ENCODE results near the genes UBL7 and RPP25.

GRCh38 chr15:74428795-74429489 lies 4.8 kb downstream of the SEMA7A start:
- RAMPAGE, long total RNA = no peak
- RRBS = no CpG with 5 or more reads among the region's 8 CpGs
PRO-cap:
- standard = no peak
- CoPRO, capped RNA only, 2 experiments = no peak in any of the 2 experiments
- CoPRO, capped and uncapped RNA, 2 experiments = no peak in any of the 2 experiments
- CoPRO, uncapped RNA only, 2 experiments = no peak in any of the 2 experiments
CAGE:
- cytosol, long polyA plus RNA = no peak
- long polyA plus RNA = no peak
- nucleolus, long total RNA = no peak
- nucleus, long polyA plus RNA = no peak

GRCh38 chr15:74461009-74461922 lies at the start of gene UBL7:
Gene UBL7 (minus strand): TSS chr15:74461160.
- RAMPAGE, long total RNA = start-site peak on the minus strand at chr15:74461118-74461155, 342 and 68 reads in 2 replicates; start-site peak on the plus strand at chr15:74461278-74461314, 115 and 53 reads in 2 replicates
- RRBS = 6% methylated on average over 2 of the region's 53 CpGs
PRO-cap:
- standard = bidirectional peak, plus-strand start at chr15:74461314, minus-strand start at chr15:74461136; bidirectional peak, plus-strand start at chr15:74461538, minus-strand start at chr15:74461580
- CoPRO, capped RNA only, 2 experiments = peak in 2 of 2 experiments; most common plus-strand start chr15:74461314 (in 2); most common minus-strand start chr15:74461136 (in 2)
- CoPRO, capped and uncapped RNA, 2 experiments = peak in 2 of 2 experiments; most common plus-strand start chr15:74461314 (in 2); most common minus-strand start chr15:74461136 (in 2)
- CoPRO, uncapped RNA only, 2 experiments = peak in 1 of 2 experiments; most common plus-strand start chr15:74461538 (in 1); most common minus-strand start chr15:74461333 (in 1)
CAGE:
- cytosol, long polyA plus RNA = start-site peak on the minus strand at chr15:74461118-74461169, 692 and 625 reads in 2 replicates; start-site peak on the plus strand at chr15:74461305-74461342, 135 and 82 reads in 2 replicates
- long polyA plus RNA = start-site peak on the minus strand at chr15:74461094-74461161, 477 and 622 reads in 2 replicates; start-site peak on the plus strand at chr15:74461292-74461342, 160 and 75 reads in 2 replicates
- nucleolus, long total RNA = no peak
- nucleus, long polyA plus RNA = start-site peak on the minus strand at chr15:74461118-74461161, 257 and 444 reads in 2 replicates; start-site peak on the plus strand at chr15:74461304-74461342, 143 and 142 reads in 2 replicates

- RAMPAGE, long total RNA = no peak
- RRBS = no CpG with 5 or more reads among the region's 6 CpGs
PRO-cap:
- standard = no peak
- CoPRO, capped RNA only, 2 experiments = no peak in any of the 2 experiments
- CoPRO, capped and uncapped RNA, 2 experiments = no peak in any of the 2 experiments
- CoPRO, uncapped RNA only, 2 experiments = no peak in any of the 2 experiments
CAGE:
- cytosol, long polyA plus RNA = no peak
- long polyA plus RNA = no peak
- nucleolus, long total RNA = no peak
- nucleus, long polyA plus RNA = no peak
Measured at GRCh38 chr15:74489828-74490552, 29.0 kb upstream of the UBL7 start.

GRCh38 chr15:74594603-74595022 lies 21.0 kb upstream of the CLK3 start:
- RAMPAGE, long total RNA = no peak
- RRBS = no CpG with 5 or more reads among the region's 1 CpG
PRO-cap:
- standard = no peak
- CoPRO, capped RNA only, 2 experiments = no peak in any of the 2 experiments
- CoPRO, capped and uncapped RNA, 2 experiments = no peak in any of the 2 experiments
- CoPRO, uncapped RNA only, 2 experiments = no peak in any of the 2 experiments
CAGE:
- cytosol, long polyA plus RNA = no peak
- long polyA plus RNA = no peak
- nucleolus, long total RNA = no peak
- nucleus, long polyA plus RNA = no peak

DNA sequence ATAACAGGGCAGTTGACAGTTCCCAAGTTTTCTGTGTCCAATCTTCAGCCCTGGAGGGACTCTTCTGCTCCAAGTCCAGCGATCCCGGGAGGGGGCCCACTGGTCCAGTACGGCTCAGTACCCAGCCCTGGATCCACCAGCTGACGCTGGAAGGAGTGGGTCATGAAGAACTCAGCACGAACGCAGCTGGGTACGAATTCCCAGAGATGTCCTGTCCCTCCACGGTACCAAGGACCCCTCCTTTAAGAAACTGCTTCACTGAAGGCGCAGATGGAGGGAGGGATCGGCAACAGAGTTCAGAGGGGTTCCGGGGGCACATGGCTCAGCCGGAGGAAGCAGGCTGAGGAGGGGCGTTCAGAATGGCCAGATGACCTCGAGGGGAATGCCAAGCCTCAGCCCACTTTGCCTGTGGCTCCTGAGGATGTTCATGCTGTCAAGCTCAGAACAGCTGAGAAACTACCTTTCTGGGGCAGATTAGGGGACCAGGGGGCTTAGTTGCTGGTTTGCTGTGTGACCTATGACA lies 16.4 kb upstream of the CLK3 start:
- RAMPAGE, long total RNA = no peak
- RRBS = no CpG with 5 or more reads among the region's 14 CpGs
PRO-cap:
- standard = no peak
- CoPRO, capped RNA only, 2 experiments = no peak in any of the 2 experiments
- CoPRO, capped and uncapped RNA, 2 experiments = no peak in any of the 2 experiments
- CoPRO, uncapped RNA only, 2 experiments = no peak in any of the 2 experiments
CAGE:
- cytosol, long polyA plus RNA = no peak
- long polyA plus RNA = no peak
- nucleolus, long total RNA = no peak
- nucleus, long polyA plus RNA = no peak

- RAMPAGE, long total RNA = no peak
- RRBS = no CpG with 5 or more reads among the region's 3 CpGs
PRO-cap:
- standard = no peak
- CoPRO, capped RNA only, 2 experiments = no peak in any of the 2 experiments
- CoPRO, capped and uncapped RNA, 2 experiments = no peak in any of the 2 experiments
- CoPRO, uncapped RNA only, 2 experiments = no peak in any of the 2 experiments
CAGE:
- cytosol, long polyA plus RNA = no peak
- long polyA plus RNA = no peak
- nucleolus, long total RNA = no peak
- nucleus, long polyA plus RNA = no peak
Measured at GRCh38 chr15:74617505-74617951, 1.9 kb downstream of the CLK3 start.

DNA sequence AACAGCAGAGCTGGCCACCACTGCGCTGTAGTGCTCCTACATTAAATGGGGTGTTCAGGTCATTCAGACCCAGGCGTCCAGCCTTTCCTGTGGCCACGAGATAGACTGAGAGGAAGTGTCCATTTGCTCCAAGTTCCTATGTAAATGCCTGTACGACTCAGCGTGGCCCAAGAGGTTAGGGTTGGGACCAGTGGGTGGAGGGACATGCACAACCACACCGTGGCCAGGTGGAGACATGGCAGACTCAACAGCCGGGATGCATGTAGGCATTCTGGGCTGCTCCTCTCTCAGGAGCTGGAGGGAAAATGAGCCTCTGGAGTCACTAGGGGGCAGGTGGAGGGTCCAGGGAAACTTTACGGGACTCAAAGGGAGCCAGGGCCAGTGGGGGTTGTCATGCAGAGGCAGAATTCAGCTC lies 7.8 kb downstream of the CLK3 start:
- RAMPAGE, long total RNA = no peak
- RRBS = no CpG with 5 or more reads among the region's 8 CpGs
PRO-cap:
- standard = no peak
- CoPRO, capped RNA only, 2 experiments = no peak in any of the 2 experiments
- CoPRO, capped and uncapped RNA, 2 experiments = no peak in any of the 2 experiments
- CoPRO, uncapped RNA only, 2 experiments = no peak in any of the 2 experiments
CAGE:
- cytosol, long polyA plus RNA = no peak
- long polyA plus RNA = no peak
- nucleolus, long total RNA = no peak
- nucleus, long polyA plus RNA = no peak

DNA sequence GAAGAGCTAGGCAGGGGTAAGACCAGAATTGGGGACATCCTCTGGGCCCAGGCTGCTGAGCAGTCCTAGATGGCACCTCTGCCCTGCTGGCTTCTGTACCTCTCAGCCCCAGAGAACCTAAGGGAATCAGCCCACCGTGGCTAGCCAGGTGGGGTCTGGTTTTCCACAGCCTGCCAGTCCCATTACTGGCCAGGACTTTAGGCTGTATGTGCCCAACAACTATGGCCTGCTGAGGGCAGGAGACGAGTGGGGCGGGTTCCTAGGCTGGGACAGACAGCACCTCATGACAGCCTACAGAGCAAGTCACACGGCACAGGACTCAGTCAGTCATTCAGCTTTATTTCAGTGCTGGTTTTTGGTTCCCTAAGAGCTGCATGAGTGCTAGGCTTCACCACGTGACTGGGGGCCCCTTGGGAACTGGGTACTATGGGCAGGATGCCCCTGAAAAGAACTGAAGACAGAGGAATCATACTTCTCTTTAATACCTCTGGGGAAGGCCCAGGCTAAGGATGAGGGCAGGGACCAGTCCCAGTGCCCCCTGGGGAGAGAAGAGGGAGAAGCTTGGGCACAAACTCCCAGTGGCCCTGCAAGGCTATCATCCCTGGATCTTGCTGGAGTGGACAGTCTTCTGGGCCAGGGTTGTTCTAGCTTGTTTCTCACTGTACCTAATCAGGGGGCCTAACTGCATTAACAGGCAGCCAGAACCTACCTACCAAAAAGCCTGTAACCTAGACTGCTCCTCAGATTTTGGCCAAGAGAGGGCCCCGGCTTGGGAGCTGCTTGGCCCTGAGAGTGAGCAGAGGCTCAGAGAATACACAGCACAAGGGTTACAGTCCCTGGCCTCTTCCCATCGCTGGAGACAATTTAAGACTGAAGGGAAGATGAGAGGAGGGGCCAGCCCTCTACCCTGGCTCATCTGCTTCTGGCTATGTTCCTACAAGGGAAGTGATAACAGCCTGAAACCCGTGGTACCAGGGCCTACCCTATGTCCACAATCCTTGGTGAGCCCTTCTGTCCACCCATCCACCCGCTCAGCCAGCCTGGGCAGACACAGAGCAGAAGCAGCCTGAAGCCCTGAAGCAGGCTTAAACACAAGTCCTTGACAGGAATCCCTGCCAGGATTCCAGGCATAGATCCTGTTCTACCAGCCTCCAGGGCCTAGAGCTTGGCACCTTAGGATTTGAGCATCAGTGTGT lies 15.0 kb downstream of the CLK3 start:
- RAMPAGE, long total RNA = no peak
- RRBS = no CpG with 5 or more reads among the region's 9 CpGs
PRO-cap:
- standard = no peak
- CoPRO, capped RNA only, 2 experiments = no peak in any of the 2 experiments
- CoPRO, capped and uncapped RNA, 2 experiments = no peak in any of the 2 experiments
- CoPRO, uncapped RNA only, 2 experiments = peak in 2 of 2 experiments; most common plus-strand start position 340 of the sequence (in 1); most common minus-strand start position 119 of the sequence (in 1)
CAGE:
- cytosol, long polyA plus RNA = no peak
- long polyA plus RNA = no peak
- nucleolus, long total RNA = no peak
- nucleus, long polyA plus RNA = no peak

DNA sequence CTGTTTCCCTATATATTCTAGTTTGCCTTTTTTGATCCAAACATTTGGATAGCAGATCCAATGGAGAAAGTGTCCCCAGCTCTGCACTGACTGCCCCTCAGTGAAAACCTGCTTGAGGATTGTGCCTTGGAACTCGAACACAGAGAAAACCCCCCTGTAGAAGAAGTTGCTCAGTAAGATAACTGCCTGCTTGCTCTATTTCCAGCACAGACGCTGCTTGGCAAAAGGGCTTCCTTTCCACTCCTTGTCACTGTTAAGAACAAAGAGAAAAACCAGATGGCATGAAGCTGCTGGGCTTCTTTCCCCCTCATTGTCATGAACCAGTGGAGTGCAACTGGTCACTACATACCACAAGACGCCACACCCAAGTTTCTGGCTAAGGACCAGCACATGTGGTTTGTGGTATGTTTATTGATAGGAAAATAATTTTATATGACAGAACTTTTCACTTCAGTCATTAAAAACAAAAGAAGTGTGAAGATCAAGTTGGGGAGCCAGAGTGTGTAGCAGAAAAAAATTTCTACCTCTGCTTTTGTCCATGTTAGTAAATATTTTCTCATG lies 37.7 kb downstream of the CLK3 start:
- RAMPAGE, long total RNA = no peak
- RRBS = no CpG with 5 or more reads among the region's 3 CpGs
PRO-cap:
- standard = no peak
- CoPRO, capped RNA only, 2 experiments = no peak in any of the 2 experiments
- CoPRO, capped and uncapped RNA, 2 experiments = no peak in any of the 2 experiments
- CoPRO, uncapped RNA only, 2 experiments = no peak in any of the 2 experiments
CAGE:
- cytosol, long polyA plus RNA = no peak
- long polyA plus RNA = no peak
- nucleolus, long total RNA = no peak
- nucleus, long polyA plus RNA = no peak

DNA sequence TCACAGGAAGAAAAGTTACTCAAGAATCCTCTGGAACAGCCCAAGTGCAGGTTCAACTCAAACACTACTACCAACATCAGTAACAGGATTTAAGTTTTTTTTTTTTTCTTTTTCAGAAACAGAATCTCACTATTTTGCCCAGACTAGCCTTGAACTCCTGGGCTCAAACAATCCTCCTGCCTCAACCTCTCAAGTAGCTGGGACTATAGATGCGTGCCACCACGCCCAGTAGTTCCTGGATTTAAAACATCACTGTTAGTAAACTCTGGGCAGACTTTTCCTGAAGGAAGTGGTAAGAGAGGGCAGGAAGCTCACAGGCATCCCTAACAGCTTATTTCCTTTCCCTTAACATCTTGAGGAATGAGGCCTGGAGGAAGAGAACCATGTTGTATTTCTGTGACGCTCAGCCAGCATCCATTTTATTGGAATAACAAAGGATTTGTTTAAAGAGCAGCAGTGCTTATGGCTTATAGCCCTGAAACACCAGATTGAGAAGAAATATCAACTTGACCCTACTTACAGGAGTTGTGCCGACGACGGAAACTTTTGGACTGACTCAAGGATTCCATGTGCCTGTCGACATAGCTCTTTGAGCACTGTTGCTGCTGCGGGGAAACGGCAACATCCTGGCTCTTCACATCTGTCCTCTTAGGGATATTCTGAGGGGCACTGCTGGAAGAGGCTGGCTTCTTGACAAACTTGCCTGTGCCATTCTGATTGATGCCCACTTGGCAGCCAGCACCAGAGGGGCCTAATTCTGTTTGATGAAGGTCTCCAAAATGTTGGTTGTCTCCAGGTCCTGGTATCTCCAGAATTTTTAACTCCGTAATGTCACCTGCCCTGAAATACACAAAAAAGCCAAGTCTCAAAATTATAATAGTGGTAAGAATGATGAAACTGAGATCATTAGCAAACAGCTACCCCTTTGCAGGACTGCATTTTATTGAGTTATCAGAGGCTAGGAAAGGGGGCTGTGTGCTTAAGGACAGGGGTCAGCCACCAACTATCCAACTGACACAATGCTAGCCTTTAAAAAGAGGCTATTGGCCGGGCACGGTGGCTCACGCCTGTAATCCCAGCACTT lies 24.5 kb downstream of the EDC3 start:
- RAMPAGE, long total RNA = no peak
- RRBS = no CpG with 5 or more reads among the region's 13 CpGs
PRO-cap:
- standard = no peak
- CoPRO, capped RNA only, 2 experiments = no peak in any of the 2 experiments
- CoPRO, capped and uncapped RNA, 2 experiments = no peak in any of the 2 experiments
- CoPRO, uncapped RNA only, 2 experiments = no peak in any of the 2 experiments
CAGE:
- cytosol, long polyA plus RNA = no peak
- long polyA plus RNA = no peak
- nucleolus, long total RNA = no peak
- nucleus, long polyA plus RNA = no peak

- RAMPAGE, long total RNA = no peak
- RRBS = no CpG with 5 or more reads among the region's 6 CpGs
PRO-cap:
- standard = no peak
- CoPRO, capped RNA only, 2 experiments = no peak in any of the 2 experiments
- CoPRO, capped and uncapped RNA, 2 experiments = no peak in any of the 2 experiments
- CoPRO, uncapped RNA only, 2 experiments = no peak in any of the 2 experiments
CAGE:
- cytosol, long polyA plus RNA = no peak
- long polyA plus RNA = no peak
- nucleolus, long total RNA = no peak
- nucleus, long polyA plus RNA = no peak
Measured at GRCh38 chr15:74779852-74780382, 2.0 kb upstream of the CSK start.

DNA sequence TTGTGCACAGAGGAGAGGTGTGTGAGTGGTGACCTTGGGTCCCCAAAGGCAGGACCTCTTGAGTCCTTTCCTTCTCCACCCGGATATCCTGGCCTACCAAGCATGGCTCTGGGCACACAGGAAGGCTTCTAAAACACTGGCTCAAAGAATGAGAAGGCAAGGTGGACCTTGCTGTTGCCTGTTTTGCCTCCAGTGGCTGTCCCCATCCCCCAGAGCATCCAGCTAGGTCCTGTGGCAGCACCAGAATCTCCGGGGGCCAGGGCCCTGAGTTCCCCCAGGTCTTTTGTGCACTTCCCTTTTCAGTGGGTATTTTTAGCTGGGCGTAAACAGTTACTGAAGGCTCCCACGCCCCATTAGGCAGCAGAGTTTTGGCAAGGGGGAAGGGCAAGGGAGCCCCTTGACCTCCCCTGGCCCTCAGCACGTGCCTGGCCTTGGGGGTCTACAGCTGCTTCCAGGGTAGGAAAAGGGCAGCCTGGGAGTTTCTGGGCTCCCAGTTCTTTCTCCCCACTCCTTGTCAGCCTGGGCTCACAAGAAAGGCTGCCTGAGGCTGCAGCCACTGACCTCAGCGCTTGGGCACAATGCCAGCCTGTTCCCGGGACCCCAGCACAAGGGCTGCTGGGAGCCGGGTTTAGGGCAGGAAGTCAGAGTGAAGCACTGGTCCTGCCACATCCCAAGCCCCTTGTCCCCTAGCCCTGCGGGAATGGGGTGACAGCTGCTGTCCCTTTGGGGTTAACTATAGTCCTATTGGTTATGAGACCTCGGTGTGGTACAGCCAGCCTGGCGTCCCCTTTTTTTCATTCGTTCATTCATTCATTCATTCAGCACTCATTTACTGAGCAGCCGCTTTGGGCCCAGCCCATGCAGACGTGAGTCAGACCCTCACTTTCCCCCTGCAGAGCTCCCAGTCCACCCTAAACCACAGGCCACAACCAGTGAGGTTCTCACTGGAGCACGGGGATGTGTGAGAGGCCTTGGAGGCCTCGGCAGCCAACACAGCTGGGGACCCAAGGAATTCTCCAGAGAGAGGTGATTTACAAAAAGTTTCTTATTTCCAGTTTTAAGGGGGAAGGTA lies 8.4 kb downstream of the CSK start:
- RAMPAGE, long total RNA = no peak
- RRBS = no CpG with 5 or more reads among the region's 16 CpGs
PRO-cap:
- standard = no peak
- CoPRO, capped RNA only, 2 experiments = no peak in any of the 2 experiments
- CoPRO, capped and uncapped RNA, 2 experiments = no peak in any of the 2 experiments
- CoPRO, uncapped RNA only, 2 experiments = peak in 1 of 2 experiments; most common plus-strand start position 736 of the sequence (in 1)
CAGE:
- cytosol, long polyA plus RNA = no peak
- long polyA plus RNA = no peak
- nucleolus, long total RNA = no peak
- nucleus, long polyA plus RNA = no peak

- RAMPAGE, long total RNA = no peak
- RRBS = no CpG with 5 or more reads among the region's 35 CpGs
PRO-cap:
- standard = no peak
- CoPRO, capped RNA only, 2 experiments = no peak in any of the 2 experiments
- CoPRO, capped and uncapped RNA, 2 experiments = peak in 1 of 2 experiments; most common plus-strand start chr15:74800292 (in 1)
- CoPRO, uncapped RNA only, 2 experiments = peak in 1 of 2 experiments; most common plus-strand start chr15:74800454 (in 1)
CAGE:
- cytosol, long polyA plus RNA = no peak
- long polyA plus RNA = no peak
- nucleolus, long total RNA = no peak
- nucleus, long polyA plus RNA = no peak
Measured at GRCh38 chr15:74800064-74801315, 12.1 kb upstream of the LMAN1L start.

DNA sequence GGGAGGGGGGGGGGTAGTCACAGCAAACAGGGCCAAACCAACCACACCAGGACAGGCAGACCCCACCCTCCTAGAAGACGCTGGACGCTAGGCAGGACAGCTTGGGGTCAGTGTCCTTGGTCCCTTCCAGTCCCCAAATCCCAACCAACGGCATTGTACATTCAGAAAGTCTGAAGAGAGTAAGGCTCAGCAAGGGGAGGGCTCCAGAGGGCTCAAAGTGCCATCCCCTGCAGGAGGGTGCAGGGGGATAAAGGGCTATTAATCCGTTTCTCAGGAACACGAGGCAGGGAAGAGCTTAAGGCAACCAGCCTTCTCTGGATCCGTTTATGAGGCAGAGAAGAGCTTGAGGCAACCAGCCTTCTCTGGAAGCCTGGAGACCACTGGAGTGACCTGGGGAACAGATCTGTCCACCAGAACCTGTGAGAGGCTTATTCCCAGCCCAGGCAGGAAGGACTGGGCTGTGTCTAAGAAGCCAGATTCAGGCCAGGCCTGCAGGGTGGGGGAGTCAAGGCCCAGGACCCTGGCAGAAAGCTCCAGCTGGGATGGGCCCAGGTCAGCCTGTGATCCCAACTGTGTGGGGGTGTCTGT lies 1.3 kb upstream of the ULK3 start:
- RAMPAGE, long total RNA = no peak
- RRBS = no CpG with 5 or more reads among the region's 6 CpGs
PRO-cap:
- standard = no peak
- CoPRO, capped RNA only, 2 experiments = no peak in any of the 2 experiments
- CoPRO, capped and uncapped RNA, 2 experiments = no peak in any of the 2 experiments
- CoPRO, uncapped RNA only, 2 experiments = no peak in any of the 2 experiments
CAGE:
- cytosol, long polyA plus RNA = no peak
- long polyA plus RNA = no peak
- nucleolus, long total RNA = no peak
- nucleus, long polyA plus RNA = no peak

GRCh38 chr15:74891214-74891994 lies 1.6 kb downstream of the MPI start:
- RAMPAGE, long total RNA = no peak
- RRBS = no CpG with 5 or more reads among the region's 7 CpGs
PRO-cap:
- standard = no peak
- CoPRO, capped RNA only, 2 experiments = no peak in any of the 2 experiments
- CoPRO, capped and uncapped RNA, 2 experiments = no peak in any of the 2 experiments
- CoPRO, uncapped RNA only, 2 experiments = no peak in any of the 2 experiments
CAGE:
- cytosol, long polyA plus RNA = no peak
- long polyA plus RNA = no peak
- nucleolus, long total RNA = no peak
- nucleus, long polyA plus RNA = no peak

GRCh38 chr15:74906110-74906730 lies 431 bp downstream of the FAM219B start:
- RAMPAGE, long total RNA = no peak
- RRBS = 7% methylated on average over 2 of the region's 48 CpGs
PRO-cap:
- standard = no peak
- CoPRO, capped RNA only, 2 experiments = peak in 1 of 2 experiments; most common plus-strand start chr15:74906375 (in 1); most common minus-strand start chr15:74906284 (in 1)
- CoPRO, capped and uncapped RNA, 2 experiments = no peak in any of the 2 experiments
- CoPRO, uncapped RNA only, 2 experiments = no peak in any of the 2 experiments
CAGE:
- cytosol, long polyA plus RNA = no peak
- long polyA plus RNA = no peak
- nucleolus, long total RNA = no peak
- nucleus, long polyA plus RNA = no peak

DNA sequence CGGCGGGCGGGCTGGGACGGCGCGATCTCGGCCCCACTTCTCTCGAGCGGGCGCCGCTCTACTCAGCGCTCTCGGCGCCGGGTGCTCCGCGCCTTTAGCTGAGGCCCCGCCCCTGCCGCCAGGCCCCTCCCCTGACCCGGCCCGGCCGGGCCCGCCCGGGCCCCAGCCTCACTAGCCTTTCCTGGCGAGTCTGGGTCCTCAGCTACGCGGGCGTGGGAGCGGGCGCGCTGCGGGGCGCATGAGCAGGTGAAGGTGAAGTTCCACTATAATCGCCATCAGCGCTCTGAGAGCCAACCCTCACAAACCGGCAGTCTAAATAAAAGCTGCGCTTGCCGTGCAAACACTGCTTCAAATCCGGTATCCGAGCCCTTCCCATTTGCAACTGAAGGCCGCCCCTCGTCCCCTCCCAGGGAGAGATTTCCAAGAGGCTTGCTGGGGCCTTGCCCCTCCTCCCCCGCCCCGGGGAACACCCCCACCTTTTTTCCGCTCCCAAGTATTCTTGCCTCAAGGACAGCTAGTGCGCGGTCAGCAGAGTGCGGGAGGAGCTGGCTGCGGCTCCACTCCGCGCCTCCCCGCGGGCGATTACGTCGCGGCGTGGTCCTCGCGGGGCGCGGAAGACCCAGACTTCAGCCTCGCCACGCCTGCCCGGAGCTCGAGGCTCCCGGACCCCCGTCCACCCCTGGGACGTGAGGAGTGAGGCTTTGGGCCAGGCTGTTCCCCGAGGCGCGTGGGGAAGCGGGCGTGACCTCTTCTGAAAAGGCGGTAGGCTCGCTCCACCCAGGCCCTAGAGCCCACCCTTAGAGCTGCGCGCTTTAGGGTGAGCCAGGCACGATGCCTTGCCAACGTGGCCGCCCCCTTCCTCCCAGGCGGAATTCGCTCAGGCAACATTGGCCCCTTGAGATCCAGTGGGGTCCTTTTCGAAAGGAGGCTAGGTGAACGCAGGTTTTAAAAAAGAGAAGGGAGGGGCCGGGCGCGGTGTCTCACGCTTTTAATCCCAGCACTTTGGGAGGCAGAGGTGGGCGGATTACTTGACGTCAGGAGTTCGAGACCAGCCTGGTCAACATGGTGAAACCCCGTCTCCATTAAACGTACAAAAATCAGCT lies at the start of gene RPP25:
RPP25 (minus strand) TSS at position 67 of the 1,103 bp plus-strand sequence.
- RAMPAGE, long total RNA = no peak
- RRBS = 4% methylated on average over 20 of the region's 94 CpGs
PRO-cap:
- standard = bidirectional peak, plus-strand start at position 171 of the sequence, minus-strand start at position 64 of the sequence; bidirectional peak, plus-strand start at position 517 of the sequence, minus-strand start at position 317 of the sequence
- CoPRO, capped RNA only, 2 experiments = peak in 2 of 2 experiments; most common plus-strand start position 134 of the sequence (in 1); most common minus-strand start position 64 of the sequence (in 2)
- CoPRO, capped and uncapped RNA, 2 experiments = peak in 2 of 2 experiments; most common plus-strand start position 179 of the sequence (in 1); most common minus-strand start position 60 of the sequence (in 2)
- CoPRO, uncapped RNA only, 2 experiments = peak in 1 of 2 experiments; most common plus-strand start position 328 of the sequence (in 1); most common minus-strand start position 60 of the sequence (in 1)
CAGE:
- cytosol, long polyA plus RNA = start-site peak on the minus strand centred at position 69 of the sequence, 22 bp wide, 257 and 64 reads in 2 replicates
- long polyA plus RNA = start-site peak on the minus strand centred at position 75 of the sequence, 32 bp wide, 77 and 128 reads in 2 replicates
- nucleolus, long total RNA = no peak
- nucleus, long polyA plus RNA = no peak